ENCODE data around the gene PFDN4.

GRCh38 chr20:52616450-52617036 lies 355.6 kb upstream of the TSHZ2 start:
- PRO-cap = no peak

- PRO-cap = no peak
These were observed 103.6 kb downstream of the TSHZ2 start for GRCh38 chr20:53075453-53076395.

DNA sequence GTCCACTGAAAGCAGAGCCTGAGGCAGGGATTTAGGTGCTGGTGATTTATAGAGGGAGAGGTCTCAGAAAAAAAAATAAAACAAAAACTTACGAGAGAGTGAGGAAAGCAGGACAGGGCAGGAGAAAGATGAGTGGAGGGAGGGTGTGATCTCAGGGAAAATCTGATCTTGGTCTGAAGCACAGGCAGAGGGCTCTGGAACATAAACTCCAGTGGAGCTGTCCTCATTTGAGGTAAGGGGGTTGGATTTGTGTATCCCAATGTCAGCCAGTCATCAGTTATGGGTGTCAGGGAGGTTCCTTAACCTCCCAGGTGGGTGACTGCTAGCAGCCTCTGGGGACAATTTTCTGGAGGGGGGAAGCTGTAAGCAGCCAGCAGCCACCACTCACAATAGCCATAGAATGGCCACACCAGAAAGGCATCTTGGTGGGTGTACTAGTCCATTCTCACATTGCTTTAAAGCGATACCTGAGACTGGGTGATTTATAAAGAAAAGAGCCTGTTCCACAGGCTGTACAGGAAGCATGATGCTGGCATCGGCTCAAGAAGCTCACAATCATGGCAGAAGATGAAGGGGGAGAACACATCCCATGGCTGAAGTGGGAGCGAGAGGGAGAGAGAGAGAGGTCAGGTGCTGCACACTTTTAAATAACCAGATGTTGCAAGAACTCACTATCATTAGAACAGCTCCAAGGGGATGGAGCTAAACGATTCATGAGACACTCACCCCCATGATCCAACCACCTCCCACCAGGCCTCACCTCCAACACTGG lies 146.4 kb downstream of the TSHZ2 start:
- PRO-cap = no peak

- PRO-cap = no peak
These were observed 159.0 kb downstream of the ZNF217 start for GRCh38 chr20:53434580-53435128.

GRCh38 chr20:53576672-53577514 lies 16.7 kb downstream of the ZNF217 start:
- PRO-cap = no peak

DNA sequence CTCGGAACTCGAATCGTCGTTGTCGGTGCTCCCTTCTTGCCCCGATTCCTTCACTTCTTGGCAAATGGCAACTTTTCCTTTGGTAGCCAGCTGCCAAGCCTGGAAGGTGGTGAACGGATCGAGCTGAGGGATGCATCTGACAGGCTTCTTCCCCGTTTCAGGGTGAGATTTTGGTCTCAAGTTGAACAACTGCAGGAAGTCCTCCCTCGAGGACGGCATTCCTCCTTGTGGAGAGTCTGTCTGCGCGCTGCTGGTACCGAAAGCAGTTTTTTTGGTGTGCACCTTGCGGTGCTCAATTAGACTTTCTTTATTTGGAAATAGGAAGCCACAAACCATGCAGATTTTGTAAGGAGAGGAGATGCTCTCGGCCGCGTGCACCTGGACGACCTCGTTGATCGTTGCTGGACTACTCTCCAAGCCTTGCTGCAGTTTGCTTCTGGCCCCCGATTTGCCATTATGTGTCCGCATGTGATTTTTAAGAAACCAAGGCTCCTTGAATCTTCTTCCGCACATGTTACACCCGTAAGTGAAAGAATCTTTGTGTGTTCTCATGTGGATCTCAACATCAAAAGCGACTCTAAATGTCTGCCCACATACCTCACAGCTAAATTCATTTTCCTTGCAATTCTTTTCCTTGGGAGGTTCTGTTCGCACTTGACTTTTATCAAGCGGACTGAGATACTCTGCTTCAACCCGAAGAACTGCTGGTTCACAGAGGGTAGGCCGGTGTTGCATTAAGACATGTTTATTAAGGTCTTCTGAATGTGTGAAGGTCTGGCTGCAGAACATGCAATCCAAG lies 11.6 kb downstream of the ZNF217 start:
- PRO-cap = no peak

DNA sequence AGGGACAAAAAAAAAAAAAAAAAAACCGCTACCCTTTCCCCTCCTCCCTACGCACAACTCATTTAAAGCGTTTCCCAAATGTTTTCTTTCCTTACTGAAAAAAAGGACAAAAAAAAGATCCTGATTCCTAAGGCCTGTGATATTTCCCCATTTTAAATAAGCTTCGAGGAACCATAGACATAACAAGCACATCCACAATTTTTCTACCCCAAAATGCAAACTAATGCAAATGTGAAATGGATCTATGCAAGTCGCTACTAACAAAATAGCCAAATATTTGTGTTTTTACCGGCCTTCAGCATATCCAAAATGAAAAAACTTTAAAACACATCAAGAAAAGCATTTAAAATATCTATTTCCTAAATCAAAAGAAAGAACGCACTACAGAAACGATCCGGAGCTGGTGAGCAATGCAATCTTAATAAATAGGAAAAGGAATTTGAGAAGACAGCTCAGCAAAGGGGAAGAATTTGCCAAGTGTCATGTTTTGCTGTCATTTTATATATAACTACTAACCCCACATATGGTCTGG lies 1.5 kb upstream of the ZNF217 start:
- PRO-cap = no peak

DNA sequence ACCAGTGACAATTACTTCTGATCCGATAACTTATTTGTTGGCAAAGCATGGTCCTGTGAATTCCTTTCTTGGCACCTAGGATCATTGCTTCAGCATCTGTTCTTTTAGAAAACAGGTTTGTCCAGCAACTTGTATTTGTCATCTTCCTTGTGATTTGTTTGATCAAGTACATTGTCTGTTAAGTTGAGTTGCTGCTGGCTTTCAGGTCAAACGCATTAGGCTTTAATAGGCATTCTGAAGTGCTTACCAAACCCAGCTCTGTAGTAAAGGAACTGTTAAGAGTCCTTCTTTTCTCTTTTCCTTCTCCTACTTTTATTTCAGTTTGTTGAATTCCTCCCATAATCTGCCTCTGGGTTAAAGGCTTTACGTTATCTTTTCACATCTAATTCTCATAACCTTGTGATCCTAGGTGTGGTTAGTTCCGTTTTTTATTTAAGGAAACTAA lies 192.5 kb upstream of the ZNF217 start:
- PRO-cap = no peak

GRCh38 chr20:53801503-53801914 lies 207.9 kb upstream of the ZNF217 start:
- PRO-cap = no peak

DNA sequence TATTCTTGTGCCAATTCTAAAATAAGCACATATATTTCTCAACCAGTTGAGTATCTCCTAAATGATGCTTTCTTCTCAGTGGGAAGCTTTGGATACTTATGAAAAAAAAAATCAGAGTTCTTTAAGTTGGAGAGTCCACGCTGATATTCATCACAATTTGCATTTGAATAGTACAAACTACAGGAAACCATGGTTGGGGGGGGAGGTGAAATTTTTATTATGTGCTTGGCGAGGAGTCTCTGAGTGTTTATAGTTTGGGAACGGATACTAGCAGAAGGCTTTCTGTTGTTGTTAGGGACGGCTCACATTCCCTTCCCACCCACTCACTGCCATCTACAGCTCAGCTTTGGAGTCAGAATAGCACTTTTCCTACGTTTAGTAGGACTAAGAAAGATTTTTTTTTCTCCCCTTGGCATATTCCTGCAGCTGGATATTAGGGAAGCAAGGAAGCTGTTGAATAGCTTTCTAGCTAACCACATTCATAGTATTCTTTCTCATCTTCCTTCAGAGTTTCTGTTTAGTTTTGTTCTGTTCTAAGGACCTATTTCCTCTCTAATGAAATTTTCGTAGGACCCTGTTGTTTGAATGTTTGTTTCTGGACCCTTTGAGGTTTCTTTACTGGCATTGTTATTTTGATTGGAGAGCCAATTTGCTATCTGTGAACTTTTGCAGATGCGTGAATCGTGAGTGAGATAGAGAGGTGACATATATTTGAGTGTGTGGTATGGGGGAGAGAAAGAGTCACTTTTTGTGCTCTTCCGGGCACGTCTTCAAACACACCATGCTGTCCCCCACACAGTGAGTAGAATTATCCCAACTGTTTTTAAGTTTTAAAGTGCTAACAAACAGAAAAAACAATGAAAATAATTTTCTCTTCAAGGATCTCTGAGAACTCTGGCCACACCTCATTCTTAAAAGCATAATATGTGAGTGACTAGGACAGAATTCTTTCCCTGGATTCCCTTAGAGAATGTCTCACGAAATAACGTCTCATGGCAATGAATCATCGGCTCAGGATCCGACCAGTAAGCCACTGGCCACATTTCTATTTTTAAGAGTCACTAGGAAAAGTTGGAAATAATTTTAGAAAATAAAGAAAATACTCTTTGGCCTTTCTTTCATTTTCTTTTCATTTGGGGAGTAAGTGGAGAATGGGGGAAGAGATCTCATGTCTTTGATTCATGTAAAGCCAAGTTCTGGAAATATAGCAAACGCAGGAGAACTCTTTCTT lies 235.4 kb upstream of the ZNF217 start:
- PRO-cap = bidirectional peak, plus-strand start at position 278 of the sequence, minus-strand start at position 100 of the sequence

DNA sequence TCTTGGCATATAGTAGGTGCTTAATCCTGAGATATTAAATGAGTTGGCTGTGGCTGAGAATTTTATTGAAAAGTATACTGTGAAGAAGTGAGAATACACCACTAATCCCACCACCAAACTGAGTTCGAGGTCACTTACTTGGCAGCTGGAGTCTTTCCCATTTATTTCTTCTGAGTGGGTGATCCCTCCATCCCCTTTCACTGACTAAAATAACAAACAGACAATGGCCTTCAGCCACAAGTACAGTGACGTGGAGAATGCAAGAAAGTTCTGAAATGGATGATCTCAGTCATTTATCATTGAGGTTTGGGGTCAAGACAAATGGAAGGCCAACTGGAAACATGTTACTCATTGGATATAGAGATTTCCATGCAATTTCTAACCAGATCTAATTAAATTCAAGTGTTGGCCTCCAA lies 113.1 kb downstream of the BCAS1 start:
- PRO-cap = no peak

DNA sequence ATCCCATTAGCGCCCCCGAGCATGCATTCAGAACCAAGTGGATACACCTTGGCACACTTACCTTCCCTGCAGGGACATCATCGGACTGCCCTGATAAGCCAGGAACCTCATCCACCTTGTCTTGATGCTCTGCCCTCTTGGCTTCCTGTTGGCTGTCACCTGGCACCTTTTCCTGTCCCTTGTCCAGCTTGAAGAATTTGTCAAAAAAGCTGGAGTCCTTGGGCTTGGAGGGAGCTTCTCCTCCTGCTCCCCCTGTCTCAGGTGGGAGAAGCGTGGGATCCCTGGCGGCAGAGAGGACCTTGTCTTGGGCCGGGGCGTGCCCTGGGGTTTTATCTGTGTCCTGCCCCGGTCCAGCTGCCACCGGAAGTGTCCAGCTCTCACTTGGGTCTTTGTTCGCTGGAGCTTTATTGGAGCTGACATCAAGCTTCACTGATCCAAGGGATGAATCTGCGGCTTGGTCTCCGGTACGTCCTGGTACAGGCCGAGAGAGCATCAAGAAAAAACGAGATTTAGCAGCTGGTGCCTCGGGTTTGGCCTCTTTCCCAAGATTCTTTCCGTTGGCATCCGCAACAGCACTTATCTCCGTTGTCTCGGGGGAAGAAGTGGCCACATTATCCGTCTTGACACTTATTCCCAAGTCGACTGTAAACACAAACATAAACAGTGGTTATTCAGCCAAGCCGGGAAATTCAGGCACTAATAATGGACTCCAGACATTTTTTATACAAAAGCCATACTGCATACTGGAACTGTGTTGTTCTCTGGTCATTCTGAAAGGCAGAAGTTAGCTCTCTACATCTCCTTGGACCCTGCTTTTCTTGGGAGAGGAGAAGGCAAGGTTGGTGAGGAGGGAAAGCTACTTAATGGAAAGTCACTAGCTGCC lies 41.8 kb downstream of the BCAS1 start:
- PRO-cap = no peak

DNA sequence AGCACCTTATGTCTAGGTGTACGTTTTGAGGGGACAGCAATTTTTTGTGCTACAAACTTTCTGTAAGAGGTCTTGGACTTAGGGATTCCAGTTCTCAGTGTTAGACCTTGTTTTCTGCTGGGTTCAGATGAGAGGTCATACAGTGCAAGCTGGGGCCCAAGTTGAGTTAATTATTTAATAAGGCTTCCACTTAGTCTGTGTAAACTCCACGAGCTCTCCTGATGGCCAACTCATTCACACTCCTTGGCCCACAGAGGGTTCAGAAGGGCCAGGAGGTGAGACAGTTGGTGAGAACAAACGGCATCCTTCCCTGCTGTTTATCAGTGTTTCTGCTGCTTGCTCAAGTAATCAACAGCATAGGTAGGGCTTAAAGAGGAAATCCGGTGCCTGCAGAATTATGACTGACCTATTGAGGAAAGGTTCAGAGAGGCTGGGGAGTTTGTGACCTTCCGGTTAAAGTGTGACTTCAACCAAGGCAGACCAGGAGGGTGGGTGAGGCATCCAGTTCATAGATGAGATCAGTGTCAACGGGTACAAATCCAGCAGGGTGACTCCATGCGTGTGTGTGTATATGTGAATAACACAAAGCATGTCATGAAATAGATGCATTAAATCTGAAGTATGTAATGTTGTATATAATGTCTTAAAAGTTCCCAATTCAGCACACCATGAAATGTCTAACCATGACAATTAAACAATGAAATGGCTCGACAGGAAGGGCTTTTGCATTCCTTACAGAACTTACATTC lies 37.3 kb upstream of the BCAS1 start:
- PRO-cap = no peak

DNA sequence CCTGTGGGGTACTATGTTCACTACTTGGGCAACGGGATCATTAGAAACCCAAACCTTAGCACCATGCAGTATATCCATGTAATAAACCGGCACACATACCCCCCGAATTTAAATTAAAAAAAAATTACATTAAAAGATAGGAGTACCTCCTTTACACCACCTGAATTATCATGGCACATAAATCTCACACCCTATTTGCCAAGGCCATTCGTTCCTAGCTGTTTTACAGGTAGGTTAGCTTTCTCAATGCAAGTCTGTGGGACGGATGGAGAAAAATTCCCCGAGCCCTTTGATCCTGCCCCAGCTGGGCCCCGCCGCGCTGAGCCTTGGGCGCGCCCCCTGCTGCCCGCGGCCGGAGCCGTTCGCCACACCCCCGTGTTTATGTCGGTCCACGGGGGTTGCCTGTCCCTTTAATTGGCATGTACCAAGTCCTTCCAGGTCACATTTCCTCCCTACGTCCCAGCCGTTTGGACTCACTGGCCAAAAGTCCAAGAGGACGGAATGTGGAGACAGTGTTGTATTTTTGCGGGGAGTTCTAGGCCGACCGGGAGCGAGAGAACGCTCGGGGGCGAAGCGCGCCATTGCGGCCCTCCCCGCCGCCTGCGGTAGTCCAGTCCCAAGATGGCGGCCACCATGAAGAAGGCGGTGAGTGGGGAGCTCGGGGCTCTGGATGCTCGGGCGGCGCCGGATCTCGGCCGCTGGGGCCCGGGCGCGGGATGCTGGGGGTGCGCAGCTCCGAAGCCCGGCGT lies at the start of gene PFDN4:
Gene PFDN4 (plus strand): TSS at position 608 of the 749 bp plus-strand sequence.
- PRO-cap = bidirectional peak, plus-strand start at position 634 of the sequence, minus-strand start at position 623 of the sequence

- PRO-cap = no peak
These were observed 326.4 kb downstream of the CBLN4 start for GRCh38 chr20:55678959-55679288.

GRCh38 chr20:56423858-56424328 lies 11.8 kb downstream of the CASS4 start:
- PRO-cap = no peak

- PRO-cap = no peak
These were observed 8.1 kb upstream of the RTF2 start for GRCh38 chr20:56460002-56461114.

GRCh38 chr20:56624864-56625419 lies 4.2 kb upstream of the TFAP2C start:
- PRO-cap = no peak

DNA sequence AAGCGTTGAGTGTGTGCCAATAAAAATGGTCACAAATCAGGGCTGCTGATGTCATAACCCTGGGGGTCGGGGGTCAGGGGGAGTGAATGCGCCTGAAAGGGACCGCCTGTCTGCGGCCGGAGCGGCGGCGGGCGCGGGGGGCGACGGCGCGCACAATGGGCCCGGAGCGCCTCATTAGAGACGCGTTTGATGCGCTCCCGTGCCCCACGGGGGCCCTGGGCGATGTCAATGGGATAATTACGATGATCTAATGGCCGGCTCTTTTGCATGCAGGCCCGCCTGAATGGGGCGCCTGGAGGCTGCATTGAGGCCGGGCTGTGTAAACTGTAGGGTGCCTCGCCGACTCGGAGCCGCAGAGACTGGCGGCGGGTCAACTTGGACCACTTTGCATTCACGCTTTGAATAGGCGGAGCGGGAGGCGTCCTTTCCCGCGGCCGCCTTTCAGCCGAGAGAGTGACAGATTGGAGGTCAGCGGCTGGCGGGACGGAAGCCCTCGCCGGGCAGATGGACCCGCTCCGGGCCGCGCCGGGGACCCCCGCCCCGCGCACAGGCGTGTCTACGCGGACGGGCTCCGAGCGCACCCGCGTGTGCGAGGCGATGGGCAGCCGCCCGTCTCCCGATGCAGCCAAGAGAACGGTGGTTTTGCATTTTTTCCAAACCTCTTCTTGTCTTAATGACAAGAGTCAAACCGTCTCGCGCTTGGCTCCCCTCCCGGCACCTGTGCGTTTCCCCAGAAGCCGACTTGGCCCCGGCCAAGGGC lies 296.2 kb downstream of the TFAP2C start:
- PRO-cap = no peak

GRCh38 chr20:57163524-57164003 lies 102.9 kb downstream of the BMP7 start:
- PRO-cap = unidirectional peak, minus-strand start at chr20:57163735

Data from A673 (cell line).